M059J (cell line): ENCODE results near the genes LY6G5B, MPIG6B and CLIC1.

- RAMPAGE, long total RNA = no peak
These were observed at the start of gene LY6G5B for GRCh38 chr6:31669669-31670272. TSS of gene LY6G5B (plus strand) at chr6:31669976.

- RAMPAGE, long total RNA = no peak
These were observed 1.5 kb downstream of the LY6G6C start for GRCh38 chr6:31719901-31720572.

- RAMPAGE, long total RNA = no peak
These were observed at the start of gene MPIG6B for GRCh38 chr6:31723116-31723972. TSS of gene MPIG6B (plus strand) at chr6:31723373.

DNA sequence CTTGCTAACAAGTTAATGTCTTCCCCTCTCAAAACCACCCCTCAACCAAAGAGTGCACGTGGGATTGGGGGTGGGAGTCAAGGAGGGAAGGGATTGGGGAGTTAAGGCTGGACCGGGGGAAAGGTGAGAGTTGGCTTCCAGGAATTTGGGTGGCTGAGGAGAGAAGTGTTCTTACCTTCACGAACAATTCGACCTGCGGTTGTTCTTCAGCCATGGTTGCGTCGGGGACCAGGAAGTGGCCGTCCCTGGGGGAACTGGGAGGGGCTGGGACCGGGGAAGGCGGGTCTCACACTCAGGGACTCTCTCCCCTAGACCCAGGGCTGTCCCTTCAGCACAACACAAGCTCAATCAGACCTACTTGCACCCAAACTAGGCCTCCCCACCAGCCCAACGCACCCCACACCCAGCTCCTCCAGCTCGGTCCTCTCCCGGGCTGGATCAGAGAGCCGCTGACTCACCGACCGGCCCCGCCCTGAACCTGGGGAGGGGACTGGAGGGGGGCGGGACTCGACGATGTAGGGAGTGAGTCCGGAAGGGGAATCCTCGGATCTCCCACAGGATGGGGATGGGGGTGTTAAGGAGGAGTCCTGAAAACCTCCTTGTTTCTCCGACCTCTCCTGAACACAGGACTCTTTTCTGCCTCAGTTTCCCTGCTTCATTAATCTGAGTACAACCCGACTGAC lies at the start of gene CLIC1:
Gene CLIC1, minus strand, starts transcription at position 444 of the 683 bp plus-strand sequence.
- RAMPAGE, long total RNA = start-site peak on the minus strand centred at position 238 of the sequence, 42 bp wide, 1,689 and 680 reads in 2 replicates; start-site peak on the minus strand centred at position 409 of the sequence, 86 bp wide, 4,025 and 906 reads in 2 replicates

DNA sequence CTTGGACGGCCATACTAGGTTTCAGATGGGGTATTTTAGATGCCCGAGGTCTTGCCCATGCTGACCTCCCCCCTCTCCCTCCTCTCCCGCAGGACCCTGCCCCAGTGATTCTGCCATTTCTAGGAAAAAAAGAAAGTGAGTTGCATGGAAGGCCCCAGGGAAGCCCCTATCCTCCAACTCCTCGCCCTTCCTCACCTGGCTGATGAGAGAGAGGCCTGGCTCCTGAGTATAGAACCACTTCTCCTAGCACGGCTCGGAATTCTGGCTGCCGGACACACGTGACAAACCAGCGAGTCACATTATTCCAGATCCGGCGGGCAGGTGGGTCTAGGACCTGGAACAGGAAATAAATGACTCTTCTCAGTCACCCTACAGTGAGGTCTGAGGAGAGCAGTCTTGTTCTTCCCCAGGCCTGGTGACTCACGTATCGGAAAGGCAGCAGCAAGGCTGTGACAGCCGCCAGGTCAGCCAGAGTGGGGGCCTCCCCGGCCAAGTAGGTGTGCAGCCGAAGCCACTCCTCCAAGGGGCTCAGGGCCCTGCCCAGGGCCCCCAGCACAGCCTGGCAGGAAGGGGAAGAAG lies 2.9 kb downstream of the VARS1 start:
- RAMPAGE, long total RNA = no peak

- RAMPAGE, long total RNA = no peak
These were observed 7.9 kb downstream of the SLC44A4 start for GRCh38 chr6:31870407-31871688.

DNA sequence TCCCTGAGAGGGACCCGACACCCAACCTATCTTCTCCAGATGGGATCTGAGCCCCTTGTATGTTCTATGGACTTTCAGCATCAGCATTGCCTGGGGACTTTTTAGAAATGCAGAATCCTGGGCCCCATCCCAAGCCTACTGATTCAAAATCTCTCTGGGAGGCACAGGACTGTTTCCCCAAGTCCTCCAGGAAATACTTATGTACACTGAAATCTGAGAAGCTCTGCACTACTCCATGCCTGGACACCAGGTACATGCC lies 1.5 kb upstream of the SLC44A4 start:
- RAMPAGE, long total RNA = no peak

DNA sequence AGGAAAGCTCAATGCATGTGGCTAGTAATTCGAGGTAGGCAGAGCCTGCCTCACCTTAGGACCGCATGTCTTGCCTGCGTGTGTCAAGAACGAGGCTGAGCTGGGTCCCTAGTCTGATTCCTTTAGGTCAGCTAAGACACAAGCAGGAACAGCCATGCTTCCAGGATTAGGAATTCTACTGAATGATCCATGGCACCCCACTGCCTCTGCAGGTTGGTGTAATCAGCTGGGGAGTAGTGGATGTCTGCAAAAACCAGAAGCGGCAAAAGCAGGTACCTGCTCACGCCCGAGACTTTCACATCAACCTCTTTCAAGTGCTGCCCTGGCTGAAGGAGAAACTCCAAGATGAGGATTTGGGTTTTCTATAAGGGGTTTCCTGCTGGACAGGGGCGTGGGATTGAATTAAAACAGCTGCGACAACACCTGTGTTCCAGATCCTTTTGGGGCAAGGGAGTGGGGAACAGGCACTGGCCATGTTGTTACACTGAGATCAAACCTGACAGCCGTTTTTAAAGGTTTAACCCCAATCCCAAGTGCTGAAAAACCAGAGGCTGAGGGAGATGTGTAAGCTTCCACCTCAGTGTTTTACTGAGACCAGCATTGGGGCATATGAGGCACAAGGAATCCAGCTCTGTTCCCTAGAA lies 5.9 kb downstream of the CFB start:
- RAMPAGE, long total RNA = no peak

GRCh38 chr6:32085552-32086443 lies 23.3 kb downstream of the TNXB start:
- RAMPAGE, long total RNA = no peak

GRCh38 chr6:32087034-32088263 lies 21.7 kb downstream of the TNXB start:
- RAMPAGE, long total RNA = no peak

DNA sequence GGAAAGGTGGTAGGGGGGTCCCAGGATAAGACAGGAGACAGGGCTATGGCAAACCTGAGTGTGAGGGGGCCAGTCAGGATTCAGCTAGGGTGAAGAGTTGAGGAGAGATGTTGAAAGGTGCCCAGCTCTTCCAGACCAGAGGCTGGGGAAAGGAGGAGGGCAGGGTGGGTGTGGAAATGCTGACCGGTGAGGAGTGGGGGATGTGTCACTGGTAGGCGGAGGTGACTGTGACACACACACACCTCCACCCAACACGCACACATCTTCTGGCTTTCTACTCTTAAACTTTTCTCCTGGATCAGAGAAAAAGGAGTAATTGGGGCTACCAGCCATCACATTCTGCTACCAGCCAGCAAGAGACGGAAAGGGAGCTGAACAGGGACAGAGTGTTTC lies 2.9 kb downstream of the TNXB start:
- RAMPAGE, long total RNA = no peak

- RAMPAGE, long total RNA = no peak
These were observed 3.2 kb upstream of the TNXB start for GRCh38 chr6:32112198-32112926.

DNA sequence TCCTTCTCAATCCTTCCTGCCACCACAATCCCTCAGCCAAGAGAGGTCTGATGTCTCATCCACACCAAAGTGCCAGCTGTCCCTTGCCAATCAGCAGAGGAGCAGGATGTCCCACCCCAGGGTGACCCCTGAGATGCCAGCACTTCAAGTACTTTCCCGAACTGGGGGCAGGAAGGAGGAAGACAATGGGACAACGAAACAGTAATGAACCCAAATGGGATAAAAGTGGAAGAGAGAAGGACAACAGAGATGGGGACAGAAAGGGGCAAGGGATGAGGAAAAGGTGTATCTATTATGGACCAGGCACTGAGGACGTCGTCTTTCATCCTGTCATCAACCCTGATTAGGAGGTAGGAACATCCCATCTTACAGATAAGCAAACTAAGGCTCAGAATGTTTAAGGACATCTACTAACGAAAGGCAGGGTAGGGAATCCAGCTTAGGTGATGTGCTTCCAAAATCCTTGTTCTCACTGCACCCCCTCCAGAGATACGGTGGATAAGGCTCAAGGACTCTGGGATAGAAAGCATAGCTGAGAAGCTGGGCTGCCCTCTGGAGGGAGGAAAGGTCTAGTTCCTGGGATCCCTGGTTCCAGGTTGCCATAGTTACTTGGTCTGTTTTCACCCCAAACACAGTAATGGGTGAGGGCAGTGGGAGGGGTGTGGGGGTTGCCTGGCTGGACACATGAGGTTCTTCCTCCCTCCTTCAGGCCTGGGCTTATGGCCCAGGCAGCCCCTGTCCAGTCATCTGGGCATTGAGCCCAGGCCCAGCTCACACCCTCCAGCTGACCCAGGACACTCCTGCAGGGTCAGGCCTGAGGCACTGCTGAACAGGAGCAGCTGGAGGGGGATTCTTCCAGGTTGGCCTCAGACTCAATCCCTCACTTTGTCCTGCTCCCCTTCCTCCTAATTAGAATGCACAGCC lies 4.6 kb upstream of the TNXB start:
- RAMPAGE, long total RNA = no peak

GRCh38 chr6:32188197-32189067 lies 1.6 kb downstream of the PBX2 start:
- RAMPAGE, long total RNA = no peak

DNA sequence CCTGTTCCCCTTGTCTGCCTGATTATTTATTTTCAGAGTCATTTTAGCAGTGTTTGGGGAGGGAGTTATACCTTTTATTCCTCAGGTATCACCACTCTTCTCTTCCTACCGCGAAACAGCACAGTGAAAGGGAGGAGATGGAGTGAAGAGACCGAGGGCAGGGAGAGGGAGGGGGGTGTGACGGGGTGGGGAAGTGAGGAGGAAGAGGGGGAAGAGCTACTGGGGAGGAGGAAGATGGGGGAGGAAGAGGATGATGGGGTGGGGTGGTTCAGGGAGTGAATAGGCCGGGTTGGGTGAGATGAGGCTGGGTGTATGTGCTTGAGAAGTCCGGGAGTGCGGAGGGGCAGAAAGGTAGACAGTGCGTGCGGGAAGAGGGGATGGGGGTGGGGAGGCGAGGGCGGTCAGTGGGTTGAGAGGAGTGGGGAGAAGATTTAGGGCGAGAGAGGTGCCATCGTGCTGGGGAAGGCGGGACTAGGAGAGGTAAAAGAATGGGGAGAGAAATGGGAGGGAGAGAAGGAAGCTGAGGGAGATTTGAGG lies 30.8 kb upstream of the NOTCH4 start:
- RAMPAGE, long total RNA = no peak

- RAMPAGE, long total RNA = no peak
These were observed 8.6 kb upstream of the BTNL2 start for GRCh38 chr6:32415590-32415949.

DNA sequence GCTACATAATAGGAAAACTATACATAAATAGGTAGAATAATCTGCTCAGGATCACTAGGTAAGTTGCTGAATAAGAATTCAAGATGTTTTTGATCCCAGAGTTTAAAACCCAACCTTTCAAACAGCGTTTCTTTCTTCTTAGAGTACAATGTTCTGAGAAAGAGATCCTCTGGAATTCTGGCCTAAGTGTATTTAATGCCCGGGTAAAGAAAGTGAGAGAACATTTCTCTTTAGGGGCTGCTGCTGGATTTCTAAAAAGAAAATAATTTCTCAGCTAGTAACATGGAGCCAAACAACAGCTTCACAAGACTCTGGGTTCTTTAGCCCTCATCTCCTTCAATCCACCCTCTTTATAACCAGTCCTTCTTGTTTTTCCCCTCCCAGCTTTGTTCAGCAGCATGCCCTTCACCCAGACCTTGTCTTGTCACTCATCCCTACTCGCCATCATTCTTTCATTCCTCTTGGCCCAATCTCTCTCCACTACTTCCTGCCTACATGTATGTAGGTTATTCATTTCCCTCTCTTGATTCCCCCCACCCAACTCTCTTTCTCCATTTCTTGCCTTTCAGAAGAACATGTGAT lies 2.3 kb downstream of the HLA-DRA start:
- RAMPAGE, long total RNA = no peak

- RAMPAGE, long total RNA = no peak
These were observed 2.3 kb downstream of the HLA-DQB2 start for GRCh38 chr6:32760990-32761507.

DNA sequence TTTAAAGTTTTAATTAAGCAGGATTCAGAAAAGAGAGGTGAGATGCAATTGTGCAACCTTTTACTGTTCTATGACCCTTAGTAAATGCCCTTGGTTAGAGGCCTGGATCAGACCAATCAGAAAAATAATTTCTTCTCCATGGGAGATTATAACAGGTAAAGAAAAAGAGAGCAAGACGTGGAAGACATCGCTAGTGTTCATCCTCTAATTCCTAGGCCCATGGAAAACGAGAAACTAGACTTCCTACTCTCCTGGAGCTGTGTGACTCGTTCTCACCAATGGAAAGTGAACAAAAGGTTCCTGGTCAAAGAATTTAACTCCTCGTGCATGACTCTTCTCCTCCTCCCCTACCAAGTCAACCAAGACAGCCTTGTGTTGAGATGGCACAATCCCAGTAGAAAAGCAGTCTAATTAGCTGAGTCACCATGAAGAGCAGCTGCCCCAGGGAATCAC lies 2.7 kb upstream of the HLA-DOB start:
- RAMPAGE, long total RNA = no peak

GRCh38 chr6:32850153-32850772 lies 3.2 kb downstream of the TAP1 start:
- RAMPAGE, long total RNA = no peak